Natural killer cell (primary cell): ENCODE measurements around a stretch of chr2.

DNA sequence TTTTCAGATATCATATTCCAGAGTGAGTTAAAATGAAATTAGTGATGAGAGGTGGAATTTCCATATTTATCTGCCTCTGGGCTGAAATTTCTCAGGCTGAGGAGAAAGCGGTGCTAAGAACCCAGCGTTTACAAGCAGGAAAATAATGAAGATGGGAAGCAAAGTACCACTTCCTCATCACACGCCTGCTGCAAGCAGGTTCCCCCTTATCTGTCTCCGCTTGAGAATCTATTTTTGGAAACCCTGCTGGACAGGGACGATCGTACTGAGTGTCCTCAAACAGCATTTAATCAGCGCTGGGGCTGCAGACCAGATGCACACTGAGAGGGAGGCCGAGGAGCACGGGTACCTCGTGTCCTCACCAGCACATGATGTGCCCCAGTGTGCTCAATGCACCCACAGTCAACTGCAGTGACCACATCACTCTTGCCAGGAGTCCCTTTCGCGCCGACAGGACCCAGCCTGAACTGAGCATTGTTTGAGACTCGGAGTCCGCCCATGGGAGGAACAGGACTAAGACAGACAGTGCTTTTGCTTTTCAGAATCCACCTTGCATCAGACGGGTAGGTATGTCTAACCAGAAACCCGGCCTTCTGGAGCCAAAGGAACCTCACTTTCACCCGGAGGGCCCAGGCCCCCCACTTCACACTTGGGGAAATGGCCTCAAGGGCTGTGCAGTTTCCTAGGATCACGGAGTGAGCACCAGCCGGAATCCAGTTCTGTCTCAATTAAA lies 160.3 kb downstream of the HDAC4 start:
- PRO-cap, result no peak

- PRO-cap, result no peak
These were observed 134.4 kb downstream of the HDAC4 start for GRCh38 chr2:239266382-239266789.

DNA sequence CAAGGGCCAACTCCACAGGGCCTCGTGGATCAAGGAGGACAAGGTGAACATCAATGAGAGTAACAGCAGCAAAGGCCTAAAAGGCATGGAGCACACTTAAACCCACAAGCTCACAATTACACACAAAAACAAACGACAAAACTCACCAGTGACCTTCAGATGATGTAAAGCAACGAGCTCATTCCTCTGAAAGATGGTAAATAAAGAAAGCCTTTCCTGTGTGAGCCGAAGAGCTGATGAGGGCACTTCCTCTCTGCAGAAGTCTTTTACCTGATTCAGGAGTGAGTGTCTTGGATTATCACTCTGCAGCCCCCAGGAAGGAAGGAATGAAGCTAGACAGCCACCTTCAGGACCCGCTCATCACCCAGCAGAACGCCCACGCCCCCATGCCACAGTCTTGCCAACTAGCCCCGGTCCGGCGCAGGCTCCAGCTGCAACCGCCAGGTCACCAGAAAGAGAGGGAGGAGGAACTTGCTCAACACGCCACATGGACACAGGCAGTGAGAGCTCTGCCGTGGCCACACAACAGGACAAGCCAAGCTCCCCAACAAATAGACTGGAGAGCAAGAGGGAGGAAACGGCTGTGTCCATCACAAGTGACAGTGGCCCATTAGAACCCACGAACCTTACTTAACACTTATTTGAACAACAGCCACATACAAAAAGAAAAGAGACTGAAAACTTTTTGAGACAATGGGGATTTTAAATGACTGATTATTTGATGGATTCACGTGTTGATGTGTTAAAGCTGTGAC lies 127.4 kb downstream of the HDAC4 start:
- PRO-cap, result no peak

- PRO-cap, result no peak
These were observed 104.4 kb downstream of the HDAC4 start for GRCh38 chr2:239296095-239297060.

DNA sequence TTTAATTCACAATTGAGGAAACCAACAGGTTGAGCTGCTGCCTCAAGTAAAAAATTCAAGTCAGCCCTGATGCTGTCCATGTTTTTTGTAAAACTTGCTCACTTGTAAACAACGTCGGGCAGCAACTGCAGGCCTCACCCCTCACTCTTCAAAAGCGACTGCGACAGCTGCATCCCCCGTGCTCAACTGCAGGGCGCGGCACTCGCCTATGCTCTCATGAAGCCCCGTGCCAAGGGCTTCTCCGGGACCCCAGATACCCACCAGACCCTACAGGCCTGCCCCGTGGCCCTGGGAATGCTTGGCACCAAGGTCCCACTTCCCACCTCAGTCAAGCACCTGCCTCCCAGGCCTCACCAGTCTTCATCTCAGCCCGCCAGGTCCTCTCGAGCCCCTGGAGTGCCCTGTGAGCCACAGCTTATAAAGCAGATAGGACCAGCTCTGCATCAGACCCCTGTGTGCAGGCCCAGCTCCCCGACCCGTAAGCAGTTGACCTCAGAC lies 97.2 kb downstream of the HDAC4 start:
- PRO-cap, result no peak

DNA sequence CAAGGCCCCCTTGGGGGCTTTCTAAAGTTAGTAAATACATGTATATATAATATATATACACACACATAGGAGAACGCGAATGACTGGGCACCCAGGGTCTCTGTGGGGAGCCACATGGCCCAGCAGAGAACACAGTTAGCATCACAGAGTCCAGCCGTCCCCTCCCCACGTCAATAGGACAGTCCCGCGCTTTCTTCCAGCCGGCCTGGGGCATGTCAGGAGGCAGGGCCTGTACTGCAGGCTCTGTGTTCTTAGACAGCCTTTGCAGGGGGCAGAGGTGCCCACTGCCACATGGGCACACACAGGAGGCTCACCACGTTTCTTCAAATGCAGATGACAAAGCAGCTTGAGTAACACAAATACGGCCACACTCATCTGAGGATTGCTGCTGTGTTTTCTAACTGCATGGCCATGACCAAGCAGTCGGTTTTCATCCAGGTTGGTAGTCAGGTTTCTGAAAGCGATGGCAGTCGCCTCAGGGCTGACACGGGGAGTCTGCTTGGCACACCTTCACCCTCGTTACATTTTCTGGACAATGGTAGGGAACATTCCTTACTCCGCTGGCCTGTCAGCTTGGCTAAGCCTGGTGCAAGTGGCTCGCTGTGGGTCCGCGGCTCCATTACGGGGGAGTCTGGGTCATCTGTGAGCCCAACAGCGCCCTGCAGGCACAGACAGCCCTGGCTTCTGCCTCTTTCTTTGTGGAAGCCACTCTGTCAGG lies 95.8 kb downstream of the HDAC4 start:
- PRO-cap, result no peak

GRCh38 chr2:239322520-239322819 lies 78.3 kb downstream of the HDAC4 start:
- PRO-cap, result no peak

DNA sequence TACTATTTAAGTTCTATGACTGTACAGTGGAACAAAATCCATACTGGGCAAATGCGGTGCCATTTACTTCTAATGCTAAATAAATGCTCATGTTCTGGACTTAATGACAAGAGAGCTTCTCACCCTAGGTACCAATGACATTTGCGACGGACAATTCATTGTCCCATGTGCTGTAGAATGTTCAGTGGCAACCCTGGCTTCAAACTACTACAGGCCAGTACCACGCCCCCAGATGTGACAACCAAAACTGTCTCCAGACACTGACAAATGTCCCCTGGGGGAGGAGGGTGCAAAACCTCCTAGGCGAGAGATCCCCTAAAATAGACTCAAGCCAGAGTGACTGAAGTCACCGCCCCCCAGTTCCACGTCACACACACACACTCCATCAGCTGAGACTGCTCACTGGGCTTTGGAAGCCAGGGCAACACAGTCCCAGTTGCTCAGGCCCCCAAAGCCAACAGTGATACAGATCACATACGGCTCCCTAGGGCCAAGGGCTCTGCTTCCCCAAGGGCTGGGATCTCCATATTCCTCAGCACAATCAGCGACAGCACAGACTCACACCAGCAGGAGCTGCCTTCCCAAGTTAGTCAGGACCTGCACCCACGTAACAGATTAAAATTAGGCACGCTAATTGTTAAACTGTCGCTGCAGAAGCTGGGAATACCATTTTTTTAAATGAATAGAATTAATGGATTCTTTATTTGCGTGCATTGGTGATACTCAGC lies 19.1 kb downstream of the HDAC4 start:
- PRO-cap, result no peak

DNA sequence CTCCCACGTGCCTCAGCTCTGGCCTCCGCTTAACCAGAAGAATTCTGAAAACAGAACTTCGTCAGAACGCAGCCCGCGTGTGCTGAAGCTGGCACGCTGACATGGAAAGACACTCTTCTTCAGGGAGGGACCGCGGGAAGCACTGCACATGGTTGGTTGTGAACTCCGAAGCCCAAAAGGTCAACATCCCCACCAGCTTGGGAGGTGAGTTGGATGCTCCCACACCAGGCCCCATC lies 9.1 kb downstream of the HDAC4 start:
- PRO-cap, result no peak

GRCh38 chr2:239409986-239410427 lies 9.2 kb upstream of the HDAC4 start:
- PRO-cap, result no peak

- PRO-cap, result no peak
These were observed 283.7 kb upstream of the HDAC4 start for GRCh38 chr2:239684513-239685017.

DNA sequence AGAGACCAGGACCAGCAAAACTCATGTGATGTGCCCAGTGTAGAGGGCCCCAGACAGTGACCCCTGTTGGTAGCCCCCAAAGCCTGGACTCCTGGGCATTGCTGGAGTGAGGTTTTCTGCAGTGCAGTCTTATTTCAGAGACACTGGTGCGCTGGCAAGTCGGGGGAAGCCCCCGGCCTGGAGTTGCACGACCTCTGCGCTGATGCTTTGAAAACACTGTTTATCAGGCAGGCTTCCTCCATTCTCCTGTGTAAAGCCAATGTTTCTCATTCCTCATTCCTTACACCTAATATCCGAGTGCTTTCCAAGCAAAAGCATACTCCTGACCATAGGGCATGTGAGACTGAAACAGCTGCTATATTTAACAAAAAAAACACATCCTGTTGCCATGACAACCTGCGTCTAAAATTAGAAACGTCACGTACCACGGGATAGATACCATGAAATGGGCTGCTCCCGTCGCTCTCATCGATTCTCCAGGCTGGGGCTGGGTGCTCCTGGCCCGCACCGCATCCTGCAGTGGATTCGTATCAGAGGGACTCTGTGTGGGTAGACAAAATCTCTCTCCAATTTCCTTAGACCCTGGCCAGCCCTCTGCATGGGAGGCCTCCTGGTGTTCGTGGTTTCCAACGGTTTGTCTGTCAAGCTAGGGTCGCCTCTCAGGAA lies 268.4 kb downstream of the NDUFA10 start:
- PRO-cap, result no peak

DNA sequence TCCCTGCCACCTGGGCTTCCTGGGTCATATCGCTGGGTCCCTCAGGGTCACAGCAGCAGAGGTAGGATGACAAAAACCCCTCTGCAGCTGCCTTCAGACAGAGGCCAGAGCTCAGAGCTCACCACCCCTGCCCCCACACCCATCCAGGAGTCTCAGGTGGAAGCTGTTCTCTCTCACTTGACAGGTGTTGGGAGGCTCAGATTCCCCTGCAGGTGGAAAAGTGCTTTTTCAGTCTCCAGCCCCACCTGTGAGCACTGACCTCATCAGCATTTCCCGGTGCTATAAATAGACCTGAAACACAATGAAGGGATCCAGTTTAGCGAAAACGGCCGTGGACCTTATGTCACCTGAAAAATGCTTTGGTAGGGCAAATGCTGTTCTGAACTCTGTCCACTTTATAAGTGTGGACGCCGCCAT lies 254.9 kb downstream of the NDUFA10 start:
- PRO-cap, result no peak

- PRO-cap, result no peak
These were observed 40.3 kb downstream of the COPS9 start for GRCh38 chr2:240095759-240096243.

DNA sequence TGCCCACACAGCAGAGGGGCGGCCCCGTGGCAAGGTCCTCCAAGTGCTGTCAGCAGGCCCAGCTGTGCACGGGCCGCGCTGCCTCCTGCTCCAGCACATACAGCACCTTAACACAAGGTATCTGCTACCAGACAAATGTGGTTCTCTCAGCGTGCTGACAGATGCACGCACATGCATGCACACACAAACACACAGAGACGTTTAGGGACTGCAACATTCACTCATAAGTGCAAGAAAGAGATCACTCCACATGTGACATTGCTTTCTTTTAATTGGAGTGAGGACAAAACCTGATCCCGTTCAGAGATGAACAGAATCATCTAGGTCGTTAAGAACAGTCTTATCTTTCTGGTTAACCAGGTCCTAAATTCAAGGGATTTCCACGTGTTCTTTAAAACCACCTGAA lies 5.5 kb downstream of the COPS9 start:
- PRO-cap, result no peak

- PRO-cap, result no peak
These were observed 93.4 kb upstream of the OTOS start for GRCh38 chr2:240233637-240234496.

GRCh38 chr2:240398323-240398670 lies 37.2 kb upstream of the GPC1 start:
- PRO-cap, result no peak

DNA sequence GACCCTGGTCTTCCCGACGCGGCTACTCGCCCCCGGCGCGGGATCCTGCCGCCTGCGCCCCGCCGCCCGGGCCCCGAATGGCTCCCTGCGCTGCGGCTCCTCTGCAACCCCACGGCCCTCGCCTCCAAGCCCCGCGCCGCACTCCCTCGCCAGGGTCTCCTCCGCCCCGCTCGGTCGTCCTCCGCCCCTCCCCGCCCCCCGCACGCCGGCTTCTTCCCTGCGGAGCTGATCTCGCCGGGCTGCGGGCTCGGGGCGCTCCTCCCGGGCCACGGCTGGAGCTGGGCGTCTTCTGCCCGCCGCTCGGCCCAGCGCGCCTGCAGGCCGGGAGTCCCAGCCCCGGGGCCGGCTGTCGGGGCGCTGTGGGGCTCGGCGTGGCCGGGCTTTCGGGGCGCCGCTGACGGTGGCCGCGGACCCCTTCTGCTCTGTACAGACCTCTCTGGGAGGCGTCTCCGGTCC lies 703 bp downstream of the GPC1 start:
- PRO-cap, result no peak

DNA sequence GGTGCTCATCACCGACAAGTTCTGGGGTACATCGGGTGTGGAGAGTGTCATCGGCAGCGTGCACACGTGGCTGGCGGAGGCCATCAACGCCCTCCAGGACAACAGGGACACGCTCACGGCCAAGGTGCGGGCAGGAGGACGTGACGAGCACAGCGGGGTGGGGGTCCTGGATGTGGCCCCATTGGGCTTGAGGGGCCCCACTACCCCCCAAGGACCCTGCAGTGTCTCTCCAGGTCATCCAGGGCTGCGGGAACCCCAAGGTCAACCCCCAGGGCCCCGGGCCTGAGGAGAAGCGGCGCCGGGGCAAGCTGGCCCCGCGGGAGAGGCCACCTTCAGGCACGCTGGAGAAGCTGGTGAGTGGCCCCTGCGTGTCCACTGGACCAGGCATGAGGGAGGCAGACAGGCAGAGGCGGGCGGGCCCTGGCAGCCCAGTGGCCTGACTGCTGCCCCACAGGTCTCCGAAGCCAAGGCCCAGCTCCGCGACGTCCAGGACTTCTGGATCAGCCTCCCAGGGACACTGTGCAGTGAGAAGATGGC lies 29.2 kb downstream of the GPC1 start:
- PRO-cap, result no peak

DNA sequence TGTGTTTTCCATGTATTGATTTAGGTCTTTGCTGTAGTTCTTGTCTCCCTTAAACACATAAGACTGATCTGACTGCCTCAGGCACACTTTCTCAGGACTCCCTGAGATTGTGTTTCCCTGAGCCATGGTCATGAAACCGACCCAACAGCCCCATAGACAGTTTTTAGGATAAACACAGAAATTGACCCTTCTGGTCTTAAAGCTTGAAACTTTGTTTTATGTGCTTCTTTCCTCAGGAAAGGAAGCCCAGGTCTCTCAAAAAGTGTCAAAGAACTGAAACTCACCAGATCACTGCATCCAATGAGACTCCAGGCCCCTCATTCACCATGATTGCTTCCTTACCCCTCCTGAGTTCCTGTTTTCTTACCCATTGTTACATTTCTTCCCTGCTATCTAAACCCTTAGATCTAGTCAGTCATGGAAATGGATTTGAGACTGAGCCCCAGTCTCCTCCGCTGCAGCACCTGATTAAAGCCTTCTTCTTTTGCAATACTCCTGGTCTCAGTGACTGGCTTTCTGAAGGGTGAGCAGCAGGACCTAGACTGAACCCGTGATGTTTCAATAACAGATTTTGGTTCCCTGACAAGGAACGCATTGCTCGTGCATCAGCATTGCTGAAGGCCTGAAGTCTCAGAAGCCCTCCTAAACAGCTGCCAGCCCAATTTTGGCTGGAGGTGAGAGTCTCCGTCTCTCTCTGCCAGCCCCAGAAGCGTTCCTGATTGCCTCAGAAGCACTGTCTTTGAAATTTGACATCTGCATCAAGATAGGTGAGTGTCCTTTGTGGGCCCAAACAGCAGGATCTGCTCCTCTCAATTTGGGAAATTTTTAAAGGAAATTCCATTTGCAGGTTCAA lies 17.3 kb downstream of the ANKMY1 start:
- PRO-cap, result no peak